HCT116 (cell line): ENCODE data around the gene RGPD6.

- RRBS: no CpG with 5 or more reads among the region's 12 CpGs
Measured at GRCh38 chr2:108620624-108621788, 86.7 kb downstream of the LIMS1 start.

DNA sequence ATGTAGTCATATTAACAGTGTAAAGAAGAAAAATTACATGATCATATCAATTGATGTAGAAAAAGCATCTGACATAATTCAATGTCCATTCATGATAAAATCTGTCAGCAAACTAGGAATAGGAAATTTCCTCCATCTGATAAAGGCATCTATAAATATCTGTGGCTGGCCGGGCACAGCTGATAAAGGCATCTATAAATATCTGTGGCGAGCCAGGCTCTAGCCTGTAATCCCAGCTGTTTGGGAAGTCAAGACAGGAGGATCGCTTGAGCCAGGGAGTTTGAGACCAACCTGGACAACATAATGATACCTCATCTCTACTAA, 18.1 kb upstream of the RANBP2 start:
- RRBS: no CpG with 5 or more reads among the region's 3 CpGs

GRCh38 chr2:108767457-108767906, 19.1 kb upstream of the CCDC138 start:
- RRBS: no CpG with 5 or more reads among the region's 4 CpGs

- RRBS: no CpG with 5 or more reads among the region's 4 CpGs
Measured at GRCh38 chr2:108771719-108772276, 14.8 kb upstream of the CCDC138 start.

DNA sequence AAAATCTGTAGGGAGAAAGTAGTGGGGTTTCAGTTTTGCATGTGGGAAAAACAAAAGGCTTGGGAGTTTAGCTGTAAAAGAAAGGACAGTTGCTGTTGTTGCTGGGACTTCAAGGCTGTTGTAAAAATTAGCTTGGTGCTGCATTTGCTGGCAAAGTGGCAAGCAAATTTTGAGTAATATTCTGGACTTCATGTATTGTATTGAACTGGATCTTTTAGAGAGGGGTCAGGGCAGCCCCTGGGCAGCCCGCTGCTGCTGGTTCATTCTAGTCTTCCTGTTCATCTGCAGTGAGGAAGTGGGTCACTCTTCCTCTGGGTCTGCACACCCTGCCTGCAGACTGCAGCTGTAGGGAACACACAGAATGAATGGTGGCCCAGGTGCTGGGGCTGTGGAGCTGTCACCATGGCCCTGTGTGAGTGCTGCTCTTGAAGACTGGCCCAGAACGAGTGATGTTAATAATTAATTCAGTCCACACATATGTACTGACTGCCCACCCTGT, 9.4 kb downstream of the SH3RF3 start:
- RRBS: no CpG with 5 or more reads among the region's 2 CpGs

GRCh38 chr2:109184483-109185312, 55.7 kb downstream of the SH3RF3 start:
- RRBS: no CpG with 5 or more reads among the region's 8 CpGs

- RRBS: no CpG with 5 or more reads among the region's 9 CpGs
Measured at GRCh38 chr2:109230677-109231323, 101.8 kb downstream of the SH3RF3 start.

DNA sequence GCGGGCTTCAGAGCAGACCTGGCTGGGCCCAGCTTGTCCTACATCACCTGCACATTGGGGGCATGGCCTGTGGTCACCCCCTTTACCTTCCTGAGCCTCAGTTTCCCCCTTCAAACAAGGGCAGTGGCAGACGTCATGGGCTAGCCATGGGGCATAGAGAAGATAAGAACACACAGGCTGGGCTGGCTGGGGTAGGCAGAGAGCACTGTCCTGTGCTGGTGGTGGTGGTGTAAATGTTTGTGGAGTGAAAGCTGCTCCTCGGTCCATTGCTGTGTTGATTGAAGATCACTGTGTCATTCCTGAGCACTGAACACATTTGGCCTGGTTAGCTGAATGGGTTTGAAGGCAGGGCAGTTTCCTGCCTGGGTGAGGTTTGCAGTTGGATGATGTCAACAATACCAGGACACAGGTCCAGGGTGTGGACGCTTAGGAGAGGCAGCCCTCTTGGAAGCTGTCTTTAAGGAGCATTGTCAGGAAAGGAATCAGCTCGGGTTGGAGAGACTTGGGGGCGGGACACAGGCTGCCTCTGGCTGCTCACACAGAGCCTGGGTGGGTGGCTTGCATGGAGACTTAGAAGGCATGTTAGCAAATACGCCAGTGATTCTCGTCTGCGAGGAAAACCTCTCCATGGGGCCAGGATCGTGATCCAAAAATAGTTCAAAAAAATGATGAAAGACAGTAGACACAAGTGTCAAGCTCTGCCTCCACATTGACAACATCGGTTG, 237.7 kb downstream of the SEPTIN10 start:
- RRBS: no CpG with 5 or more reads among the region's 11 CpGs

DNA sequence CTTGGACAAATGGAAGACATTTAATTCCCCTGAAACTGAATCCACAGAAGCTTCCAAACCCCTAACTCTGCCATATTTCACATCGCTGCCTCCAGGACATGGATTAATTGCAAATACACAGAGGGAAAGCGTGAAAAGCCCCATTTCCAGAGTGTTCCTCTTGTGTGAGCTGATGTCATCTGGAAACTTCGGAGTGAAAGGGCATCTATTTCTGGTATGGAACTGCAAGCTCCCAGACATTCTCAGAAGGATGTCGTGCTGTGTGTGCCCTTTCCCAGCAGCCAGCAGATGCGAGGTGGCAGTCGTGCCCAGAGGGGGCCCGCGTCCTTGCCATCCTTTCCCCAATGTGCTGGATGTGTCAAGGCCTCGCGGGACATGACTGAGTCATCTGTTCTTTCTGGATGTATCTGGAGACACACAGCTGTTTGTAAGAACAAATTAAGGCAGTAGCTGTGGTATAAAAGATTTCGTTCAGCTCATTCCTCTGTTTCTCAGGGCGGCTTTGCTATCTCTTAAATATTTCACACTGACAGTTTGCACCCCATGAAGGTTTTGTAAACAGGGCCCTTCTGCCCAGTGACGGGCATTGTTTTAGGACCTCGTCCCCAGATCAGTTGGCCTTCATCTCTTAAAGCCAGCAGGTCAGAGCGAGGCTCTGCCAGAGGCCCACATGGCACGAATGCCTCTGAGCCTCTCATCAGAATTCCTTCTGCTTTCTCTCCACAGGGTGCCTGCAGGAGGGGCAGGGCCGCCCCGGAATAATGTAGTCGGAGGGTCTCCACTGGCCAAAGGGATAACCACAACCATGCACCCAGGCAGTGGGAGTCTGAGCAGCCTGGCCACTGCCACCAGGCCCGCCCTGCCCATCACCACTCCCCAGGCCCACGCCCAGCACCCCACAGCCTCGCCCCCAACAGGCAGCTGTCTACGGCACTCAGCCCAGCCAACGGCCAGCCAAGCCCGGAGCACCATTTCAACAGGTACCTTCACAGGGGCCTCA, 177.3 kb downstream of the SEPTIN10 start:
- RRBS: no CpG with 5 or more reads among the region's 25 CpGs

DNA sequence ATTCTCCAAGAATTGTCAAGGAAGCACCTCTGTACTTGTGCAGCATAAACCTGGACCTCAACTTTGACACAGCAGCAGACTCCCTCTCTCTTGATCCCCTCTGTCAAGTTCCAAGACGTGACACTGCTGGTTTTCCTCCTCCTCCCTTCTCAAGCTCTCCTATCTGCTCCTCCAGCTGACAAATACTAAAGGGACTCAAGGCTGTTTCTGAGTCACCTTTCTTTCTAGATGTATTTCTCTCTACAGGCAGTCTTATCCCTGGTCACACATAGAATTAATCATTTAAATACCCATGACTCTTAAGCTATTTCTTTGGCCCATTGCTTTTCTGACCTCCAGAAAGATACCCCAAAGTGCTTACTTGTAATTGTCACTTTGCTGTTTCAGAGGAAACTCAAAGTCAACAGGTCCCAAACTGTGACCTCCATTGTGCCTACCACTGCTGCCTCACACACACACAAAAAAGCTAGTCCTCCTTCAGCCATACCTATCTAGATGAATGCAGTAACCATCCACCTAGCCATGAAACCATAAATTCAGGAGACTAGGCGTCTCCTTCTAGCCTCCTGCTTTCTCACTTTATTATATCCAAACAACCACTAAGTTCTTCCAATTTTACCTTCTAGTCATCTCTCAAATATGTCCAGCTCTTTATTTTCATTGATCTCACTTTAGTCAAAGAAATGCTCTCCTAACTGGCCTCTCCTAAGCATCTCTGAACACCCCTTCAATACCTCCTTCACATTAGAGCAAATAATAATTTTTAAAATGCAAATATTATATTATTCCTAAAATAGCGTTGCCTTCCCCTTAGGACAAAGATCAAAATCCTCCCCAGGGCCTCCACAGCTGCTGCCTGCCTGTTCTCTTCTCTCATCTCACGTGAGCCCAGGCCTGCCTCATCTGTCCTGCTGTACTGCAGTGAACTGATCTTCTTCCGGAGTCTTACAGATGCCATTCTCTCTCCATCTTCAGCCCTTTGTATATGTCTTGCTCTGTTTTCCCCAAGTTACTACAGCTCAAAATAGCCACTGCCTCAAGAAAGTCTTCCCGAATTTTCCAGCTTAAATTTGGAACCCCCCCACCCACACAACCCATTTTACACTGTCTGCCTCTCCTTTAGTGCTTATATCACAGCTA, 53.1 kb downstream of the SEPTIN10 start:
- RRBS: no CpG with 5 or more reads among the region's 6 CpGs

DNA sequence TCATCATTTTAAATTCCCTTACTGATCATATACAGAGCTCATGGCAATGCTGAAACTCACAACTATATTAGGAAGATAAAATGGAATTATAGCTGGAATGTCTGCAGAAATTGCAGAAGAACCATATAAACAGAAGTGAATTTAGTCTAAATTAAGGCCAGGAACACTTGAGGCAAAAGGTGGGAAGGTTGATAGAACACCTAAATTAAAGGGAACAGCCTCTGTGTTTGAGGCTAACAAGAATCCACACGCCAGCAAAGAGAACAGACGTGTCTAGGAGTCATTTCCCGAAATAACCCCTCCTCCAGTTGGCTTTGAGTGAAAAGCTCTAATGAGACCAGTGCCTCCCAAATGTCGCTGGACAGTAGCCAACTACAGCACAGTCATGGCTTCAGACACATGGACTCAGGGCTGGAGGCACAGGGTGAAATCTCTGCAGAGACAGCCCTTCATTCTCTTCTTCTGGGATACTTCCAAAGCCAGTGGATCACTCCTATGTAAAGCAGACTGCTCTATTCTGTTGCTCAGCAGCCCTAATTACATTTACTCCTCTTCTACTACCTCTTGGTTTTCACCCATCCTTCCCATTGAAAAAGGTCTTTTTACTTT, 49.5 kb downstream of the SOWAHC start:
- RRBS: no CpG with 5 or more reads among the region's 4 CpGs

DNA sequence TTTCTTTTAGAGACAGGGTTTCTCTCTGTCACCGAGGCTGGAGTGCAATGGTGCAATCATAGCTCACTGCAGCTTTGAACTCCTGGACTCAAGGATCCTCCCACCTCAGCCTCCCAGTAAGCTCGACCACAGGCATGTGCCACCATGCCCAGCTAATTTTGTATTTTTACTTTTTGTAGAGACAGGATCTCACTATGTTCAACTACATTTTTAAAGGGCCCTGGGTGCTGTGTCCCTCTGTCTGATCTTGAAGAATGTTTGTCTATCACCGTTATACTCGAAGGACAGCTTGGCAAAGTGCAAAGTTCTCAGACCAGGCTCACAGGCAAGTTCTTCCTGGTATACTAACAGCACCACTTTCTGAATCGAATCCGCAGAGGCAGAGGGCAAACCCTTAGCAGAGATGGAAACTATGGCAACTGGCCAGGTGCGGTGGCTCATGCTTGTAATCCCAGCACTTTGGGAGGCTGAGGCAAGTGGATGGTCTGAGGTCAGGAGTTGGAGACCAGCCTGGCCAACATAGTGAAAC, 60.9 kb downstream of the SOWAHC start:
- RRBS: no CpG with 5 or more reads among the region's 7 CpGs

DNA sequence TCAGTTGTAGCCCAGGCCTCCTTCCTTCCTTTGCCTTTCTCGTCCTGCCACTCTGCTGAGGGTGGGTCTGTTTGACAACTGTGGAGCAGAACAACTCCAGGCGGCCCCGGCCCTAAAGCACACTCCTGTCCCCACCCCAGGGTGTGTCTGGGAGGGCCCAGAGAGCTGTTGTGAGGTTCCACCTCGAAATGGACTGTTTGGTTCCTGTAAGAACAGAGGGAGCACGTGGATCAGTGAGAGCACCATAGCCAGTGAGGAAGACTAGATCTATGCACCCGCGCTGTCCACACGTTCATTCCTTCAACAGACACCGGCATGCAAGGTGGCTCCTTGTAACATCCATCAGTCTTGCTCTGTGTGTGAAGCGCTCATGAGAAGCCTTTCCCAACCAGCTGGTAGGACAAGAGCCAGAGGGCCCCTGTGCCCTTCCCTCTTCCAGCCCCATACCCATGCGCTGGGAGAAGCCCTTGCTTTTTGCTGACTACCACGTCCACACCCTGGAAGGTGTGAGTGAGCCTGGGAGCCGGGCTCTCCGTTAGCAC, 61.6 kb downstream of the SOWAHC start:
- RRBS: no CpG with 5 or more reads among the region's 14 CpGs

DNA sequence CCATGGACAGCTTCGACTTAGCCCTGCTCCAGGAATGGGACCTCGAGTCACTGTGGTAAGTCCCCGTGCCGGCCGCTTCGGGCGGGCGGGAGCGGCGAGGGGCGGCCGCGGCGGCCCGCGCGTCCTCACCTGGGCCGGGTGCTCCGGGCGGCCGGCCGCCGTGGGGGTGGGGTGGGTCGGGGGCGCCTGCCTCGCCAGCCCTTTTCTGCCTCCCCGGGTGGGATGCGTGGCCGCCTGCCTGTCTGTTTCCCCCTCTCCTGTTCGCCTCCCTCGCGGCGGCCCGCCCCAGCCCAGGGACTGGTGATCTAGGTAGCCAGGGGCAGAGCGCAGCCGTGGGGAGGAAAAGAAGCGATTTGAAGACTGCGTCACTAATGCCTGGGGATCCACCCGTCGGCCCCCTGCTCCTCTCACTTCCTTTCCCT, 33.4 kb upstream of the RGPD5 start:
- RRBS: no CpG with 5 or more reads among the region's 40 CpGs

- RRBS: no CpG with 5 or more reads among the region's 4 CpGs
Measured at GRCh38 chr2:110101835-110102486, 13.7 kb downstream of the MALL start.

DNA sequence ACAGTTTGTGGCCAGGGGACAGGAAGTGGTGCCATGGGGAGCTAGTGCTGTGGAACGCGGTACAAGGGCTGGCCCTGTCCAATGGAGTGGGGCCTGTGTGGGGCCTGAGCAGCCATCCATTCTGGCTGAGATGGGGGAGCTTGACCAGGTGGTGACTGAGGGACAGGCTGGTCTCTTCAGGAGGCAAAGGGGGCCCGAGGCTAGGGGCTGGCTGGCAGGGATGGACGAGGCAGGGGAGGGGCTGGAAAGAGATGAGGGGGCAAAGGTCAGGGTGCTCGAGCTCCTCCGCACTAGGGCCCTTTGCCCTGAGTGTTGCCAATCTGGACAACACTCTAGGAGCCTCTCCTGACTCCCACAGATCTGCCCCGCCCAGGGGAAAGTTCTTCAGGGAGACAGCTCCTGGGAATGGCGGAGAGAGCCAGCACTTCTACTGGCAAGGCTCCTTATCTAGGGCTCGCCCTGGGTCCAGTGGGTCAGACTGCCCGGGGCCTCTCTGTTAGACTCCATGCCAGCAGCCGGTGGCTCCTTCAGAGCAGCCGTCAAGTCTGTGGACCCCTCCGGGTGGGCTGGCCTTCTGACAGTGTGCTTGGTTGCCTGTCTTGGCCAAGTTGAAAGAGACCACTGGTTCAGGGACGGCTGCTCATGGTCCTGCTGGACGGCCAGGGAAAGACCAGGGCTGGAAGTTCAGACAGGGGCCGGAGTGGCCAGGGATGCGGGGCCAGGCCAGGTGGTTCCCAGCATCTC, 12.3 kb downstream of the MALL start:
- RRBS: 75% methylated on average over 2 of the region's 17 CpGs

GRCh38 chr2:110170076-110170701, 34.6 kb downstream of the NPHP1 start:
- RRBS: no CpG with 5 or more reads among the region's 4 CpGs

DNA sequence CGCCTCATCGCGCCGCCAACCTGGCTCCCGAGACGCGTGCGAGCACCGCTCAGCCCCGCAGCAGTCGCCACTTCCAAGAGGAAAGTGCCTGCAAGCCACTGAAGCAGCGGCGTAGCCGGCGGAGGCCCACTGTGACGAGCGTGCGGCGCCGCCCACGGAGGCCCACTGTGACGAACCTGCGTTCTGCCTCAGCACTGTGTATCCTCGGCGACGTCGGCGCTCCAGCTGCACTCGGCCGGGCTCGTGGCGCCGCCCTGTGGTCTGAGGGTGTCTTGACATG, at the start of gene RGPD6:
Gene RGPD6 (minus strand): TSS at position 206 of the 280 bp plus-strand sequence.
- RRBS: no CpG with 5 or more reads among the region's 33 CpGs

GRCh38 chr2:111068433-111068861, 52.3 kb upstream of the BCL2L11 start:
- RRBS: no CpG with 5 or more reads among the region's 2 CpGs